Zone of skin (tissue), 1 donor: ENCODE measurements around the gene DEGS1.

GRCh38 chr1:223776221-223777088, 64.1 kb downstream of the CAPN2 start:
- RRBS, result no CpG with 5 or more reads among the region's 14 CpGs

DNA sequence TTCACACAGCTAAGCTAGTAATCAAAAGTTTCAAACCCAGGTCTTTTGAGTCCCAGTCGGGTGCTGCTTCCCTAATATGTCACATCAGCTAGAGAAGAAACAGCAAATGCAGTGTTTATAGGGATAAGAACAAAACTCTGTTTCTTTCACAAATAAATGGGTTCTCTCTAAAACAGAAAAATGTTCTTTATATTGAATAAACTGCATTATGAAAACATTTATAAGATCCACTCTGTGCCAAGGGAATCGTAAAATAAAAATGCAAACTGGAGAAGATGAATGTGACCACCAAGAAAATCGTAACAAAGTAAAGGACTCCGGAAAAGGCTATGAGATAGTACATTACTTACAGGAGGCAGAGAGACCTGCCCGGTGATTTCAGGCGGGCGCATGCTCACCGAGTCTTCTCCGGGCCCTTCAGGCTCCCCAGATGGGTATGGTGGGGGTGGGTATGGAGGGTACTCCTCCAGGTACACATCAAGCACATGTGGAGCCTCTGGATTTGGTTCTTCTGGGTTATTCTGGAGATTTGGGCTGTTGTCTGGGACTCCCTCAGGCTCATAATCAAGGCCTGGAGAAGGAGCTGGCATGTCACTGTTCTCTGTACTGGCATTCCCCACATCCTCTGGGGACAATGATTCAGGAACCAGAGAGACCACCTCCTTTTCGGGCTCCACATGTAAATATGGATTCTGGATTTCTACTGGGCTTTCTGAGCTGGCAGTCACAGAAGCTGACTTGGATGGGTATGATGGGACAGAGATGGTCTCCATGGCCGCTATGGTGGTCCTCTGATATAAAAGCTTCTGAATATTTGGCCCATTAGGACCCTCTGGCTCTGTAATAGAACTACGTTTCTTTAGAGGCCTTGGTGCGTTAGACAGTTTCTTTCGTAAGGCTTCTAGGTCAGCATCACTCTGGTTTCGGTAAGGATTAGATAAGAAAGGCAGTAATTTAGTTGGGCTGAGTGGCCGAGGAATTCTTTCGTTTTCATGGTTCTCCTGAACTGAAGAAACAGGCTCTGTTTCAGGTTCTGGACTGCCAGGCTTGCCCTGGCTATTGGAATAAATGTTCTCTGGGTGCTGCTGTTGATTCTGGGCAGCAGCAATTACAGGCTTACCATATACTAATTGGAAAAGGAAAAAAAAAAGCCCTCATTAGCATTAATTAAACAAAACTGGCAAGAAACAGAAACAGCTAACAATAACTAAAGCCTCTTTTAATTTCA, 49.9 kb downstream of the TP53BP2 start:
- RRBS, result 97% methylated on average over 6 of the region's 17 CpGs

GRCh38 chr1:223799621-223800334, 46.0 kb downstream of the TP53BP2 start:
- RRBS, result no CpG with 5 or more reads among the region's 12 CpGs

- RRBS, result 2% methylated on average over 42 of the region's 61 CpGs
Measured at GRCh38 chr1:223845202-223845795, 448 bp downstream of the TP53BP2 start.

- RRBS, result no CpG with 5 or more reads among the region's 13 CpGs
Measured at GRCh38 chr1:223887777-223888684, 42.3 kb upstream of the TP53BP2 start.

DNA sequence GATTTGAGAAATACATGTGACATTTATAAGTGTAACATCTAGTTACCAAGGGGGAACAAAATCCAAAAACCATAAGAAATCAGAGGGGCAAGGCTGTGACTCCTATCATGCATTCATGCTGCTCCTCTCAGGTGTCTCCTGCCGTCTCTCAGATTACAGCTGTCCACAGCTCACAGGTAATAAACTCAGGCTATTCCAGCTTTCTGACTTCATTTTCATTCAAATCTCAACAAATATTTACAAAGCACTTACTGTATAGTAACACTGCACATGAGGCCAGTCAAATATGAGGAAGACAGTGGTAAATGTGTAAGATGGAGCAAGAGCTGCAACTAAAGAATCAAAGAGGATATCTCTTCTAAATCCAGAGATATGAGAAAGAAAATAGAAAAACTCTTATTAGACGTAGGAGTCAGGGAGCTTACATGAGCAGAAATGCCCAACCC, 50.2 kb upstream of the FBXO28 start:
- RRBS, result no CpG with 5 or more reads among the region's 2 CpGs

- RRBS, result 1% methylated on average over 7 of the region's 41 CpGs
Measured at GRCh38 chr1:224114373-224115157, 654 bp downstream of the FBXO28 start.

GRCh38 chr1:224182057-224183387, at the start of gene DEGS1:
Gene DEGS1, plus strand, starts transcription at chr1:224183240.
- RRBS, result under 1% methylated on average over 46 of the region's 80 CpGs

GRCh38 chr1:224184664-224184998, 1.6 kb downstream of the DEGS1 start:
- RRBS, result no CpG with 5 or more reads among the region's 17 CpGs

DNA sequence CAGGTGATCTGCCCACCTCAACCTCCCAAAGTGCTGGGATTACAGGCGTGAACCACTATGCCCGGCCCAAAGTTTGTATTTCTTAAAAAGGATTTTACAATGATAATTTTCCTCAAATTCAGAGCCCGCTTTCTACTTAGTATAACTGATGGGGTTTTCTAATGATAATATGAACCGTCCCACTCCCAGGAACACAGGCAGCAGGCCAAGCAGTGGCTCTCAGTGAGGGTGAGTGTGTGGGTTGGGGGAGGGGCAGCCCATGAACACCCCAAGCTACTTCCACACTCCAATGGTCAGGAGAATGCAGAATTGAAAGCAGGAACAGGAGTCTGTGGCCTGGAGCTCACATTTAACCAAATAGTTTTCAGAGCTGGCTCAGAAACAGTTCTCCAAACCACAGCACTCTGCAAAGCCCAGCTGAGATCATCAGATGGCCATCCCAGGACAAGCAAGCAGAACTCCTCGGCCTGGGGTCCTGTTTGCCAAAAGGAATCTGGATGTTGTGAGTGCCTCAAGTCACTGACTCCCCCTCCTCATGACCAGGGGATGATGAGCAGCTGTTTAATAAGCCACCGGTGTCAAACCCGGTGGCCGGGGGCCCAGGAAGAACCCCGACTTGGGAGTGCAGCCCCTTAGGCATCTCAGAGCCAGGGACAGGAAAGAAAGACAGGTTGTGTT, 20.2 kb downstream of the DEGS1 start:
- RRBS, result no CpG with 5 or more reads among the region's 9 CpGs

- RRBS, result 33% methylated on average over 3 of the region's 15 CpGs
Measured at GRCh38 chr1:224212434-224213073, 29.5 kb downstream of the DEGS1 start.

- RRBS, result no CpG with 5 or more reads among the region's 4 CpGs
Measured at GRCh38 chr1:224213203-224213959, 30.3 kb downstream of the DEGS1 start.

DNA sequence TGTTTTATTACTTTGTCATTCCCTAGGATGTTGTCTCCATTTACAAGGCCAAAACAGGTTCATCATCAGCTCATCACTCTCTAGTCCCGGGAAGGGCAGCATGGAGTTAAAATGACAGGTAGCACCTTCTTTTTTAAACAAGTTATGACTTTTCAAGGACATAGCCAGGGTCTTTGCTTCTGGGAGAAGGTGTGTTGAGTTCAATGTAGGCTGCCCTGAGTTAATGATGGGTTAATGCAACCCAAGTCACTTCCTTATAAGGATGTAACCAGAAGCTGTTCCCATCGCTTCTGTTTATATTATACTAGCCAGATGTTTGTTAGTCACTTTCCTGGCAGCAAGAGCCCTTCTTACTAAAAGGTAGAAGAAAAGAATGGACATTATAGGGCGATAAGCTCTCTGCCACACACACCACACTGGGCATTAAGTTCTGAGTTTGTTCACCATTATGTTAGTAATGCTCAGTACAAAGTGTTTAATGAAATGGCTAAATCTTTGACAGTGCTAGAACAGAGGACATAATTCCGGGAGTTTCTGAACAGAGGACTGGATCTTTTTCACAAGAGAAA, 40.8 kb downstream of the DEGS1 start:
- RRBS, result no CpG with 5 or more reads among the region's 4 CpGs

DNA sequence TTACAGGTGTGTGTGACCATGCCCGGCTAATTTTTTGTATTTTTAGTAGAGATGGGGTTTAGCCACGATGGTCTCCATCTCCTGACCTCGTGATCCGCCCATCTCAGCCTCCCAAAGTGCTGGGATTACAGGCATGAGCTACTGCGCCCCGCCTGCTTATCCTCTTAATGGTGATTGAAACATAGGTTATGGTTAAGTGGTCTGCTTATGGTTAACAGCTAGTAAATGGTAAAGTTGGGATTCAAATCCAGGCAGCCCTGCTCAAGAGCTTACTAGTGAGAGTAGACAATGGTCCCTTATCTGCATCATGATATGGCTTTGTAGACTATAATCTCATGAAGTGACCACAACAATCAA, 37.9 kb downstream of the CNIH4 start:
- RRBS, result no CpG with 5 or more reads among the region's 6 CpGs

GRCh38 chr1:224398048-224398652, 36.4 kb downstream of the WDR26 start:
- RRBS, result no CpG with 5 or more reads among the region's 2 CpGs

DNA sequence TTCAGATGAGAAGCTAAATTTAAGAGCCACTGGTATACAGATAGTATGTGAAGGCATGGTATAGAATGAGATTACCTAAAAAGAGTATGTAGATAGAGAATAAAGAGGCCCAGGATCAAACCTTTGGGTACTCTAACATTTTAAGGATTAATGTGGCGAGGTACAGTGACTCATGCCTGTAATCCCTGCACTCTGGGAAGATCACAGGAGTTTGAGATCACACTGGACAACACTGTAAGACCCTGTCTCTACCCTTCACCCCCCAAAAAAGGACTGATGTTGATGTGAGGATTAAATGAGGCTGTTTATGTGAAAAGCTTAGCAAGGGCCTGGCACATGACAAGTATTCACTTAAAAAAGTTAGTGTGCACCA, 10.8 kb downstream of the WDR26 start:
- RRBS, result no CpG with 5 or more reads among the region's 1 CpG

DNA sequence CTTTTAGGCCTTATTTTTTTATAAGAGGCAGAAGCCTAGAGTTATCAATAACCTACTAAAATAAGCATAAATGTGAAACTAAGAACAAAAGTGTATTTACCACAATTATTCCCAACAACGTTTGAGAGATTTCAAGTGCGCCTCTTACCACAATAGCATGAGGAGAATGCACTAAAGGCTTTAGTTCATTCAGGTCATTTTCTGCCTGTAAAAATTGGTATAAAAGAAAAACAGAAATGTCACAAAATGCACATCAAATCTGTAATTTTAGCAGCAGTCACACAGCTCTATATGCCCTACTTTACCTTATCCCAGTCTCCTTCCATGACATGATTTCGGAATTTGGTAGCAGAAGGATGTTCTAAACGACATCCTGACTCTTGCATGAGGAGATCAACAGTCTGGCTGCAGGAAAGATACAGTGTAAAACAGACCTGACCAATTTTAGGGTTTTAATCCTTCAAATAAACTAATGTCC, 3.2 kb downstream of the WDR26 start:
- RRBS, result no CpG with 5 or more reads among the region's 4 CpGs

DNA sequence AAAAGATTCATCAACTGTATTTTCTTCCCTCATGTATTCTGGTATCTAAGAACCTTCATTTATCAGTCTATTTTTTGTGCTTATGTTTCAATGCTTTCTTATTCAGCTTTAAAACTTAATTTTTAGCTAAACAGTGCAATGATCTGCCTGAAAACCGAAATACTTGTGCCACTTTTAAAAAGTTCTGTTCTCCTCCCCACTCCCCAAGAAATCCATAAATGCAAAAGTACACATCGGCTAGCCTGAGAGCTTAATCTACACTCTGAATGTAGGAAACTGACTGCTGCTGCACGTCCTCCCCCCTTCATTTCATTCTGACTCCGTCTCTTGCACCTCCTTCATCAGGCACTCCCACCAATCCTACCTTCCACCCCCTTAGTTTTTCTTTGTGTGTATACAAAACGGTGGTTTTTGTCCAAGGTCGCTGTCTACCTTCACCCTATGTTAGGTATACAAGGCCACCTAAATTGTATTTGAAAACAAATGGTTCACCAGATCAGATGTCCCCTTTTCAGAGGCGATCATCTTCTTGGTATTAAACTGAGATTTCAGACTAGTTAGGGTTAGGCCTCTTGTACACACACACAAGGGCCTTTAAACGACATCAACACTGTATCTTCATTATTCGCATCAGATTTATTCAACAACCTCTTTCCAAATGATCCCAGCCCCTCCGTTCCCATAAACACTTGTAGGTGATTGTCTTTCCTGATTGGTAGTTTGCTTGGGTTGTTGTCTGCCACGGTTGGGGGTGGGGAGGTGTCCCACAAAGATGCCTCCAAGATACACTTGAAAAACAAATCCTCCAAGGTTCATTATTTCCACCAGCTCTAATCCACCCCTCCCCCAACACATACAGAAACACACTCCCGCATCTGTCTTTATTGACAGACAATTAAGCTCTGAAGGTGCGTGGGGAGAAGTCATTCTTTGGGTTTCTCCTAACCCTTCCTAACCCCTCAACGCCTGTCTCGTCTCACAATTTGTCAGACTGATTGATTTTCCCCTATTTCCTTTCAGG, 1.8 kb downstream of the WDR26 start:
- RRBS, result no CpG with 5 or more reads among the region's 15 CpGs

DNA sequence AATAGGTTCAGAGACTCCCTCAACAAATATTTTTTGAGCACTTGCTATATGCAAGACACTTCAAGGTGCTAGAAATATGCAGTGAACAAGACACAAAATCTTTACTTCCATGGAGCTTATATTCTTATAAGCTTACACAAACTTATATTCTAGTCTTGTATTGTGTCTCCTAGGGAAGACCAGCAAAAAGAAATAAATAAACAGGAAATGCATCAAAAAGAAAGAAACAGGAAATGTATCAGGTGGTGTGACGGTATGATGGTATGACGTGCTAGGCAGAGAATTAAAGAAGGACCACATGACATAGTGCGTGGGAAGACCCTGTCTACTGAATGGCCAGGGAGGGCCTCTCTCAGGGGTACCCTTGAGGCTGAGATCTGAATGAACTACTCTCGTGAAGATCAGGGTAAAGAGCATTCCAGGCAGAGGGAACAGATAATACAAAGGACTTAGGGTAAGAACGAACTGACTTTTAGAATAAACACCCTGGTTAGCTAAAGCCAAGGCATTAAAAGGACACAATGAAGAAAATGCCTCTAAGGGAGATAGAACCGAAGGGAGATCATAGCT, 15.6 kb upstream of the WDR26 start:
- RRBS, result no CpG with 5 or more reads among the region's 6 CpGs